Measurements from ENCODE around the gene HLCS.

DNA sequence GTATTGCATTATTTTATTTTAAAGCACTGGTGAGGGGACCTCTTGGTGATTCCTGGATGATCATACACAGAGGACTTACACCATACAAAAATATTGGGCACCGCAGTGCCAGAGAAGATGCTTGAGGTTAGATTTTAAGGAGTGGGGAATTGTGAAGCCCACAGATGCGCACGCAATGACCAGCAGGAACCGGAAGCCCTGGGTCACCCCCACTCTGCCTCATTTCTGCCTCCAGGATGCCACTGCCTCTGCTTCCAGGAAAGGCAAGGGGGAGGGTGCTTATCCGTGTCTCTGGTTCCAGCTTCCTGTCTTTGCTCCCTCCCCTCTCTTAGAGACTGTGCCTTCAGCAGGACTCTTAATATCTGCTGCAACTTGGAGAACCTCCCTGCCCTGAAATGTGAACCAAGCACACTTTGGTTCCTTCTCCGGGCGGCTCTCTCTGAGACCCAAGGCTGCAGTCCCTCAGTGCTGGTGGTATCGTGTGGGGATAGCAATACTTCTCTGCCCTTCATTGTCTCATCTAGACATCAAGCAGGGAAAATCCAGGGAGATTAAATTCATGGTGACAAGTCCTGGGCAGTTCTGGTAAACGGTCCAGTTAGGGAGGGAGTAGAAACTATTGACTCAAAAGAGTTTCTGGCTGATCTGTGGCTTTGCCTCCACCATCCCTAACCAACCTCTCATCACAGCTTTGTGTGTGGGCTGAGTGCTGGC is 48.3 kb downstream of the CLIC6 start:
- PRO-cap, result no peak

DNA sequence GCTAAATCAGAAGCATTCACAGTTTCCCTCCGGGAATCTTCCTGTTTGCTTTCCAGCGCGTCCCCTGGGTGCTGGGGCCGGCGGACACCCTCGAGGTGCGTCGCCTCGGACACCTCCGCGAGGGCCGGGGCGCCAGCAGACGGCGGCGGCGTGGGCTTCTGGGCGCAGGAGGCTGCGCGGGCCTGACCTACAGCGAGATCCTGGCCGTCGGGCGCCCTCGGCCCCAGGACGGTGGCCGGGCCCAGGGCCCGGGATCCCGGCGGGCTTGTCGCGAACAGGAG is 122.9 kb downstream of the CLIC6 start:
- PRO-cap, result no peak

DNA sequence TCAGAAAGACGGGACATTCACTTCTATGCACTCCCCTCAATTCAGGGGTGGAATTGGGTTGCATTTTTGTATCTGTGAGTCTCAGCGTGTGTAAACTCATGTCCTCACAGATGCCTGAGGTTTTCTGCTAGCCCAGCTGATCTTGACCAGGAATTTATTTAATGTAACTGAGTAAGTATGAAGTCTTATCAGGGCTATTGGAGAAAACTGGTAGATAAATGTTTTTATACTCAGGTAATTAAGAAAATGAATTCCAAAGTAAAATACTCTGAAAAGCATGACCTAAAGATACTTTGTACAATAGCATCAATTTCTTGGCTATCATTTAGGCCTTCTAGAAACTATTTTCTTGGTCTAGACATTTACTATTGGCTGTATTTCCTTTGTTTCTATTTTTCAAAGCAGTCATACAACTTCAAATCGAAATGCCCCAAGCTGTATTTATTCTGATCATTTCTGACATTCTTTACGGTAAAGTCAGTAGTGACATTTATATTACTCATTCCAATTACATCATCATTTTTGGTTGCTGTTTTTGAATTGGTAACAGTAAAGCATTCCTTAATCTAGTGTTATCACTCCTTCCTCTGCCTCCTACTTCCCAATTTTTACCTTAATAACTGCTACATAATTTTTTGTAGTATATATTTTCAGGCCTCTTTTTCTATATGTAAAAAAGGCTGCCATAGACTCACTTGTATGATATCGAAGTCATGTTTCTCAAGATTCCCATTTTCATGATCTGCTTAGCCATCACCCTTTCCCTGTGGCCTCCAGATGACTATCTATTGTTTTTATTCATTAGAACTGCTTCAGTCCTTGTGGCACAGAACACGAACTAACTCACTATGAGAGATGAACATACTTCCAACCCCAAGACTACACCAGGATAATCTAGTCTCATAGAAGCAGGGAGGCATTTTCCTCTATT is 167.3 kb downstream of the RUNX1 start:
- PRO-cap, result no peak

DNA sequence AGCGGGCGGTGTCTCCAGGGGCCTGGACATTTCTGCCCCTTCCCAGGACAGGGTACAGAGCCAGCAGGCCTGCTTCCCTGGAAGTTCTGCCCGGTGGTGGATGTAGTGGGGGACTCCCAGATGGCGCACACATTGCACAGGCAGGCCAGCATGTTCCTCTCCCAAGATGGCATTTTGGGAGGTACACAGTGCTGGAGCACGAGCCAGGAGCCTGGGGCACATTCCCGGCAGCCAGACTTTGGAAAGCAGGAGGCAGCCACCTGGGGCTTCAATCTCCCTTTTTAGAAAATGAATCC is 57.0 kb downstream of the RUNX1 start:
- PRO-cap, result no peak

DNA sequence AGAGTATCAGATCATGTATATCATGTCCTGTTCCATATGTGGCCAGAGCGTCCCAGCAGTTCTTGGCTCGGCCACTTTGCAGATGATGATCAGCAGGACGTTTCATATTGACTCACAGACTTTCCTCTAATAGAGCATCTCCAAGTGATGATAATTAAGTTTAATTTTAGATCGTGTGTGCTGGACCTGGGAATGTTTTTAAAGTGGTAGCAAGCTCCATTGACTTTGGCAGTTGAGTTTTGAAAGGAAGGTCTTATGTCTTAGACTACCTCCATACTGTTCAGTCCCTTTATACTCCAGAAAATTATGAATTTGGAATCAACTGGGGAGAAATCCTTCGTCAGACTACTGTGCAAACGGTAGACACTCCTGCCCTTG is 154.6 kb upstream of the RUNX1 start:
- PRO-cap, result no peak

- PRO-cap, result no peak
Observed at GRCh38 chr21:35217421-35218189, 168.5 kb upstream of the RUNX1 start.

DNA sequence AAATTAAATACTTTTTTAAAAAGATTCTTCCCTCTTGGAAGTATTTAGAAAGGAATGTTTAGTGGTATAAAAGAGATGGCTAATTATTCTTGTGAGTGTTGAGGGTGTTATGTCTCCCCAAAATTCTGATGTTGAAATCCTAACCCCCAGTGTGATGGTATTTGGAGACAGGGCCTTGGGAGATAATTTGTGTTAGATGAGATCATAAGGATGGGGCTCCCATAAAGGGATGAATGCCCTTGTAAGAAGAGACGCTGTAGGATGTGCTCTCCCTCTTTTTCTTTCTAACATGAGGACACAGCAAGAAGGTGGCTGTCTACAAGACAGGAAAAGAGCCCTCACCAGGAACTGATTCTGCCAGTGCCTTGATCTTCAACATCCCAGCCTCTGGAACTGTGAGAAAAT is 308.3 kb upstream of the RUNX1 start:
- PRO-cap, result no peak

- PRO-cap, result no peak
Observed at GRCh38 chr21:35503520-35504092, 454.5 kb upstream of the RUNX1 start.

- PRO-cap, result no peak
Observed at GRCh38 chr21:35528471-35529180, 479.5 kb upstream of the RUNX1 start.

DNA sequence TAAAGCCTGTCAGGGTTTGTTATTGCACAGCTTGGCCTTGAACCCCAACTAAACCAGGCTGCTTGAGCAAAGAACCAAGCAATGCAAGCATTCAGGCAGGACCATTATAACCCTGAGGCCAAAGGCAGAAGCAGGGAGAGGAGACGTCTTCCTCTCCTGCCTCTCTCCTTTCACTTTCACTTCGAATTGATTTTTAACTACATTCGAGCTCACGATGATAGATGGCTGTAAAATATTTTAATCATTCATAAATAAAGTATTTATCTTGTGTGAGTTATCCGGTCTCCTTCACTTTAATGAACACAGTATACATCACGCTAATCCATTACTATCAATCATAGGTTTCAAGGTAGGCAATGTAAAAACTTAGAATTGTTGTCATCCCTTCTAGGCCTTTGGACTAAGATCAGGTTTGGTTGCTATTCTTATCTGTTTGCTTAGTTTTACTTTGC is 480.1 kb upstream of the RUNX1 start:
- PRO-cap, result no peak

- PRO-cap, result no peak
Observed at GRCh38 chr21:36173810-36174166, 17.2 kb downstream of the DOP1B start.

DNA sequence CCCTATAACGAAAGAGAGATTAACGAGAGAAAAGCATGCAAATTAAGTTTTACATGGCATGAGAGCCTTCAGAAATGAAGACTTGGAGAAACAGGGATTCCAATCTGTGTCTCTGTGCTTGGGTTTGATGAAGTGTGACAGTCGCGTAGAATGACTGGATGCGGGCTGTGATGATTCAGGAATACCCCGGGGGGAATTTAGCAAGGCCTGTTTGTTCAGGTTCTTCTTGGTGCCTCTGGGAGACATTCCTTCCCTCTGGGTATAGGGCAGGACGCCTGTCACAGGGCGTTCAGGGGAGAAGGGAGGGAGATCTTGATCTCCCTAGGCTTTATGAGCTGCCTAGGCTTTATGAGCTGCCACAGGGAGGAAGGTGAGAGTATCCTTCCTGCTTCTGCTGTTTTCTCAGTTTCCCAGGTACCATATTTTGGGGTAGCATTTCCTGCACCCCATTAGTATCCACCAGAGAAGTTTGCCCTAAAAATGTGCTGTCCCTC is 36.6 kb downstream of the DOP1B start:
- PRO-cap, result no peak

GRCh38 chr21:36321272-36321487 is 1.2 kb downstream of the MORC3 start:
- PRO-cap, result no peak

GRCh38 chr21:36385911-36386524 is 826 bp downstream of the CHAF1B start:
- PRO-cap, result unidirectional peak, plus-strand start at chr21:36386204

DNA sequence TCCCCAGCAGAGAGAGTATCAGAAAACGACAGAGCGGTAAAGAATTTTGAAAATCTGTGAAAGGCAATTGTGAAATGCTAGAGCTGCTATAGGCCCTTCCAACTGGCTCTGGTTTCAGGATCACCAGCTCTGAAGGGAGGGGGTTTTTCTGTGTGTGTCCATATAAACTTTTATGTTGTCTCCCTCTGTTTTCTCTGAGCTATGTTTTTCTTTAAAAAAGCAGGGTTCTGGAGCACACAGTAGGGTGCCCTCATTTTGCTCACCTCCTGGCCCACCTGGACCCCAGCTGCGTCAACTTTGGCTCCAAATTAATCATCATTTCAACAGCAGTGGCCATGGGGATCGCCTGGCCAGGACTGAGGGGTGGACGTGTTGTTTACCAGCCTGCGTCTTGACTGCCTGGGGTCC is 12.9 kb downstream of the CLDN14 start:
- PRO-cap, result no peak

DNA sequence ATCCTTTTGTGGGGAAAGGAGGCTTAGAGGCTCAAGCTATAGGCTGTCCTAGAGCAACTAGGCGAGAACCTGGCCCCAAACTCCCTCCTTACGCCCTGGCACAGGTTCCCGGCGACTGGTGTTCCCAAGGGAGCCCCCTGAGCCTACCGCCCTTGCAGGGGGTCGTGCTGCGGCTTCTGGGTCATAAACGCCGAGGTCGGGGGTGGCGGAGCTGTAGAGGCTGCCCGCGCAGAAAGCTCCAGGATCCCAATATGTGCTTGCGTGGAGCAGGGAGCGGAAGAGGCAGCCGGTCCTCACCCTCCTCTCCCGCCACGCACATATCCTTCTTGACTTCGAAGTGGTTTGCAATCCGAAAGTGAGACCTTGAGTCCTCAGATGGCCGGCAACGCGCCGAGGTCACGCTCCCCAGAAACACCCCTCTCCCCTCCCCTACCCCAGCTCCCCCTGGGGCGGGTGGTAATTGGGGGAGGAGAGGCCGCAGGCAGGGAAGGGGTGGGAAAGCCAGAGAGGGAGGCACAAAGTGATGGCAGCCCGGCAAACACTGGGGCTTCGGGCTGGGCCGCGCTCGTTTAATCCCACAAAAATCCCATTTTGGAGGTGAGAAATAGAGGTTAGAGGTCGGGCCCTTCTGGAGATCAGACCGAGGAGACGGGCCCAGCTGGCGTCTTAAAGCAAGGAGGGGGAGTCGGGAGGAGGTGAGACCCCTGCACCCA is 6.2 kb downstream of the SIM2 start:
- PRO-cap, result no peak

DNA sequence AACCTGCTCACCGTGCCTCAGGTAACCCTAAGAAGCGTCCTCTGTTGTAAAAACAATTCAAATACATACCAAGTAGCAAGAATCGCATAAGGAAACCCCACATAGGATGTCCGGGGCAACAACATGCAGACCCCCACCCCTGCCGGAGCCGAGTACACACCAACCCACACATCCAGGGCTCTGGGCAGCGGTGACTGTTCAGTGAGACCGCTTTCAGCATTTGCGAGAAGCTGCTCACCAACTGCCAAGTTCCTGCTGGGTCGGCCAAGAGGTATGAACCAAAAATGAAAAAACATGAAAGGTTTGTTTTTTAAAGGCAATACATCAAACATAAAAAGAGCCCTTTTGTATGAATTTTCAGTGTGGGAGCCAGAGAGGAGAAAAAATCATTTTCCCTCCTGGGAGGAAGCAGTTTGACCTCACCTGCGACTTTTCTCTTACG is 92.2 kb downstream of the SIM2 start:
- PRO-cap, result no peak

GRCh38 chr21:36889287-36889930 is 77.1 kb downstream of the HLCS start:
- PRO-cap, result no peak

DNA sequence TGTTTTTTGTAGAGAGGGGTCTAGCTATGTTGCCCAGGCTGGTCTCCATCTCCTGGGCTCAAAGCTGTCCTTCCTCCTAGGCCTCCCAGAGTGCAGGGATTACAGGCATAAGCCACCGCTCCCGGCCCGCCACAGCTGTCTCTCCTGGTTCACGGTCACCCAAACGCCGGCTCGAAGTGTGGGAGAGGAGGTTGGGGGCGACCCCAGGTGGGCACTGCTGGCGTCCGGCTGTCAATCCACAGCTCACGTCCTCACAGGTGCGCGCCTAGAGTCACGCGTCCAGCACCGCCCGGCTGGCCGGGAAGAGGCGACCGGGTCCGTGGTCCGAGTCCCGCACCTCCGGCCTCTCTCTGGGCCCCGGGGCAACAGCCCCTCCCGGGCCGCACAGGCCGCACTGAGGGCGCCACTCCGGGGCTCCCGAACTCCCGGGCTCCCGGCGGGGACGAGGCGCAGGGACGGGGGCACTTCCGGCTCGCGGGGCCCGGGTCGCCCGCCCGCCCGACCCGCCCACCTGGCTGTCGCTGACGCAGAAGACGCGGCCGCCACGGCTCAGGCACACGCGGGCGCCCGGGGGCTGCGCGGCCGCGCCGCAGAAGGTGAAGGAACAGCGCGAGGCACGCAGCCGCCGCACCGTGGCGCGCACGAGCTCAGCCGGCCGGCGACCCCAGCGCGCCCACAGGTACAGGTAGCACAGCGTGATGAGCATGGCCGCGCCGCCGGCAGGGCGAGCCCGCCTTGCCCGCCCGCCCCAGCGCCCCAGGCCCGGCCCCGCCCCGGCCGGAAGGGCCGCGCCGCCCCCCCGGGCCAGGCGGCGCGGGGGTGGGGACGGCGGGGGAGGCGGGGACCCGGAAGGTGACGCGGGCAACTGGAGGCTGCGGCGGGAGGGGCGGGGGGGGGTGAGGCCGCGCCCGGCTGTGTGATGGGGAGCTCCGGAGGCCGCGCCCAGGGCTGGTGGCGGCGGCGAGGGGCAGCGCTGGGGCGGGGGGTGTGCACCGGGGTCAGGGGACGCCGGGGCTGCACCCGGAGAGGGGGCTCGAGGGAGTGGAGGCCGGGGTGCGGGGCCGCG is at the start of gene HLCS:
TSS of gene HLCS (minus strand) at position 737 of the 1,066 bp plus-strand sequence.
- PRO-cap, result unidirectional peak, plus-strand start at position 108 of the sequence; bidirectional peak, plus-strand start at position 162 of the sequence, minus-strand start at position 137 of the sequence; bidirectional peak, plus-strand start at position 556 of the sequence, minus-strand start at position 396 of the sequence; bidirectional peak, plus-strand start at position 691 of the sequence, minus-strand start at position 736 of the sequence; bidirectional peak, plus-strand start at position 825 of the sequence, minus-strand start at position 758 of the sequence

DNA sequence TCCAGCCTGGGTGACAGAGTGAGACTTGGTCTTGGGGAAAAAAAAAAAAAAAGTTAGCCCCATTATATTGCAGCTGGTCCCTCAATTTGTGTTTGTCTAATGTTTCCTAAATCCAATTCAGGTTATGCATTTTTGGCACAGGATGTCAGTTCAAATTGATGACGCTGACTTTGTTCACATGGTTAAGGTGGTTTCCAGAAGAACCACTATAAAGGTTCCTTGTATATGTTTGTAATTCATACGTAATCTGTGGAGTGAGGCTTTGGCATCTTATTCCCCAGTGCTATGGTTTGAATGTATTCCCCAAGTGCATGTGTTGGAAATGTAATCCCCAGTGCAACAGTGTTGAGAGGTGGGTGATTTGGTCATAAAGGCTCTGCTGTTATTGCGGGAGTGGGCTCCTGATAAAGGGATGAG is 19.3 kb upstream of the HLCS start:
- PRO-cap, result no peak